Frontal cortex (tissue), 2 donors: ENCODE data around the genes GLIPR1L2 and KRR1.

- RAMPAGE, long total RNA, result no peak
Observed at GRCh38 chr12:71440792-71441659, 1.4 kb downstream of the LGR5 start.

DNA sequence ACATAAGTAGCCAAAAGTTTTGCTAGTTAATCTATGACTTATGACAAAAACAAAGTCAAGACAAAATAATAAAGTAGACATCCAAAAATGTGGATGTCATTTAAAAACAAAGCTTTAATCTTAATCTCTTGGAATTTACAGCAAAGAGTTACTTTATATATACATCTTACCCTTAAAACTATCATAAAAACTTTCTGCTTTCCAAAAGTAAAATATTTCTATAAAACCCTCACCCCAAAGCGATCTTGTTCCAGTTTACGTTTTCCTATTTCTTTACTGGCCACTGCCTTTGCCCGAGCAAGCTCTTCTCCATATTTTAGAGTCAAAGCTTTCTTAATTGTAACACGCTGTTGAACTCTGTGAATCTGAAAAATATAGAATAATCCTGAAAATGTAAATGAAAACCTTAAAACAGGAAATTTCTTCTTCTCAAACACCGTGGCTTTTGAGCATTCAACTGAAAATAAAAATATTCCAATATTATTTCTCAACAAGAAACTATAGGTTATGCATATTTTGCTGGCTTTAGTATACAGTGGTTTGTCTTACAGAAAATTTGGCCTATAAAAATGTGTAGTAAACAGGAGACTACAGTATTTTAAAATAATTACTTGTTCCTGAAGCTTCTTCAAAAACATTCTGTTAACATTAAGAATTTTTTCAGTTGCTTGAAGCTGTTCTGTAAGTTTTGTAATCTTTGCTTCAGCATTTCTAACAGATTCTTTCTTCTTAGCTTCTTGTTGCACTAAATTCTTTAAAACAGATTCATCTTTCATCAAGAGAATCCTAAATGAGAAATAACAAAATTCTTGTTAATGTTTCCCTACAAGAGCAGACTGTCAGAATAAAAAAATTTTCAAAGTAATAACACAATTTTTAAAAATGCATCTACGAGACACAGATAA lies 30.7 kb downstream of the ZFC3H1 start:
- RAMPAGE, long total RNA, result no peak

DNA sequence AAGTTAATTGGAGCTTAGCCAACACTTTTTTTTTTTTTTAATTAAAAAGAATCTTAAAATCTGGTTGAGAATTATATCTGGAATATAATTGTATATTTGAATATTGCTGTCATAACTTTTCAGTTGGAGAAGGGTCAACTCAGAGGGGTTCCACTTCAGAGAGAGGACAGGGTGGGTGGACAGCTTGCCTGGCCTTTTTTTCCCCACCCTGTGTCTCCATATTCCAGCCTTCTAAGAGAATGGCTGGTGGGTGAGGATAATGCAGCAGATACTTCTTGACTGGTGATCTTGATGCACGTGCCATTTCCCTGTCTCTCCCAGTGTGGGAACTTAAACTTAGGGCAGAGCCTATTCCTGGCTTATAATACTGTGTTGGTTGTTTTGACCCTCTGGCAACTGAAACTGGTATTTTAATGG lies 15.3 kb downstream of the RAB21 start:
- RAMPAGE, long total RNA, result no peak

DNA sequence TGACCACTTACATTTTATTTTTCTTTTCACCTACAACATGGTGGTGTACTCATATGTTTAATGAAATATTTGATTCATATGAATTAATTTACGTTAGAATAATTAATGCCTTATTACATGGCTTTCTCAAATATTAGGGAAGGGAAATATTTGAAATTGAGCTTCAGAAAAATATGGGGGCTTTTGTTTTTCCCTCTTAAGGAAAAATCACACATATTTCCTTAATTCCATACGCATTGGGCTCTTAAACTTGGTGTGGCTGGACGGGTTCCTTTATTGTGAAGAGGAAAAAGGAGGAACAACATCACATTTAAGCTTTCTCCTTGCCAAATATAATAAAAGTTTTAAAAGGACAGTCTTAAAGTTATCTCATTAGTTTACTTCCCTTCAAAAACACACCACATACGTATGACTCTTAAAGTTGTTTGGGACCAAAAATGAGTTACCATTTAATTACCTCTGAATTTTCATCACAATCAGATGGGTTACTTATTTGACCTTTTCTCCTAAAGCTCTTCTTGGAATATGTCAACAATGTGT lies 16.2 kb downstream of the RAB21 start:
- RAMPAGE, long total RNA, result no peak

GRCh38 chr12:74508660-74509803 lies 28.6 kb upstream of the ATXN7L3B start:
- RAMPAGE, long total RNA, result no peak

- RAMPAGE, long total RNA, result no peak
Observed at GRCh38 chr12:74540012-74540795, 2.6 kb downstream of the ATXN7L3B start.

DNA sequence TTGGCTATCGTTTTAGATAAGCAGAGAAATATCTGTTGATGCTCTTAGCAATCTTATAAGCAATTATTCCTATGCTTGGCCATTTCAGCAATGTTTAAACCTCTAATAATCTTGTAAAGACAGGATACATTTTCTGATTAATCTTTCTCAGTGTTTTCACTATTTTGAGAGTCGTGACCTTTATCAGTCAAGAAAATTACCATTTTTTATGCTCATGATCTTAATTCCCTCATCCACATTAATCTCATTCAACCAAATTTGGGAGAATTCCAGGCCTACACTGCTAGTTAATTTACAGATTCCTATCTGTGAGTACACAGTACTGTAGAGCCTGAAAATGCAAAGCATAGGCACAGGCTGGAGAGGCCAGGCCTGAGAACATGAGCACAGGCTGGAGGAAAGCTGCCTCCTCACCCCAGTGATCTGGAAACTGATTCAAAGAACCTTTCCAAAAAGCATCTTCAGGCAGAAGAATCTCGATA lies 122.2 kb downstream of the KCNC2 start:
- RAMPAGE, long total RNA, result no peak

GRCh38 chr12:75390645-75391707 lies at the start of gene GLIPR1L2:
Gene GLIPR1L2 (plus strand): TSS chr12:75391089.
- RAMPAGE, long total RNA, result start-site peak on the plus strand at chr12:75391071-75391109, 134 and 35 reads in 2 replicates

DNA sequence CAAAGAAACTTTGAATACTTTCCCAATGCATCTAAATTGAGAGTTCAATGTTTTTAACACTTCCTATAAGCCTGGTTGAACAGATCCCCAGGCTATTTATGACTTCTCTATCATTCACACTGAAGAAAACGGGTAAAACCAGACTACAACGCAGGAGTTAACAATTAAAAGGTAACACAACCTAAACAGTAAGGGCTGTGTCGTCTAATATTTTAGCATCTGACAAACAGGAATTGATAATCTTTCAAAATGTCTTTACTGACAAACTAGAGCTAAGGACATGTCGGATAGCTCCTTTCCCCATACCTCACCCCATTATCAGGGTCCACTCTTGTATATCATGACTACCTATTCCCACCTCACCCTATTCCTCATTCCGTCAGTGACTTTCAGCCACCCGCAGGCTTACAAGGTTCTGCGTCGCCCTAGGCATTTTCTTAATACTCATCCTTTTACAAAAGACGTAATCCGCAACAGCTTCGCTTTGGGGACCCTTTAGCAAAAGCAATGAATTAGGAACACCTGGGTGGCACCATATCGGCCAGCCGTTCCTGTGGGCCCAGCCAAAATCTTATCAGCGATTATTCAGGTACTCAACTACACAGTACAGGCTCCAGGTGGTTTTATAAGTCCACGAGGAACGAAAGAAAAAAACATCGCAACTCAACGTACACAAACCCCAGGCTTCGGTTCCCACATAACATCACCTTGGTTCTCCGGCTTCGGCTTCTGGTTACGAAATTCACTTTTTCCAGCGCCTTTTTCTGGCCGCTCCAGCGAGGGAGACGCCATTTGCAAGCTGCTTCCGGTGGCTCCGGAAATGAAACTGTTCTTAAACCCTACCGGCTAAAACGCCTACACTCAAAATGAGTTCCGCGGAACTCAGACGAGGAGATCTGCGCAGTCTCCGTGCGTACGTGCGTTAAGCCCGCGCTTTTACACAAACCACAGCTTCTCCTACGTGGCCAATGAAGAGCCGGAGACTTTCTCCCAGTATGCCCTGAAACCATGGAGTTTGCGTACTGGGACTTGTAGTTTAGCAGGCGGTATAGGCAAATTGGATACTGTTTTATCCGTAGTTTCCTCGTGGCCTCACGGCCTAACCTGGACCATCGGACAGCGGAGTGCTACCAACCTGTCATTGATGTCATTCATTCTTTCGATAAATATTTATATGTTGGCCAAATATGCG lies at the start of gene KRR1:
Gene KRR1, minus strand, starts transcription at position 804 of the 1,192 bp plus-strand sequence.
- RAMPAGE, long total RNA, result no peak

DNA sequence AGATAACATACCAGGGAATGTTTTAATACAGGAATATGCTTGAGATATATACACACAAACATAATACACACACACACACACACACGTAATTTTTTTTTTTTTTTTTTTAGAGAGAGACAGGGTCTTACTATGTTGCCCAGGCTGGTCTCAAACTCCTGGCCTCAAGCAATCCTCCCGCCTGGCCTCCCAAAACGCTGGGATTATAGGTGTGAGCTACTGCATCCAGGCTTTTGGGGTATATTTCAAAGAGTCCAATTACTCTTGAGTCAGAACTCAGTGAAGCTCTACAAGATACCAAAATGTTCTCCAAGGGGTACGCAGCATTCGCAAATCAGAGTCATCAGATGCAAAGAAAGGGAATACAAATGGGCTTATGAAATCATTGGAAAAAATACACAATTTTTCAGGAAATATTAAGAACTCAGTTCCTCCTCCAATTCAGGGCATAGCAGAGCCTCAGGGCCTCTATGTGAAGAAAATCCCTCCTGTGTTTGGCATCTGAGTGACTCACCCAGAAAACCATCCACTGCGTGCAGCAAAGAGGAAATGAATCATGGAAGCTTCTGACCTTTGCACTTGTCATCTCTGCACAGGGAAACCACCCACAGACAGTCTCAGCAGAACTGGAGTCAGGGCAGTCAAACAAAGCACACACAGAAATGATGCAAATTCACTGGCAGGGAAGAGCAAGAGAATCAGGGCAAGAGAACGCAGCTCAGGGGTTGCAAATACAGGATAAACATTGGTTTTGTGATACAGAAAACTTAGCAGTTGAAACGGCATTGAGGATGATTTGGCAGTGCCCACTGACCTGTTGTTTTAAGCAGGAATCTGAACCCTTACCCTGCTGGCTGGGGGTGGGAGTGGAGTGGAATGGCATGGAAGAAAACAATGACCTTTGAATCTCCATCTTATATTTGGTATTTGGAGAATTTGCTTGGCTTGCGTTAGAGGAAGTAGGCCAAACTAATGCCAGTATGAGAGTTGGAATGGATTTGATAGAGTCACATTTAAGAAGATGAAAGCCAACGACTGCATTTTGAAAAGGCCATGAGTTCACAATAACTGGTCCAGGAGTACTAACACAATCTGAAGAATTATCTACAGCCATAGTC lies 106.6 kb downstream of the NAP1L1 start:
- RAMPAGE, long total RNA, result no peak

DNA sequence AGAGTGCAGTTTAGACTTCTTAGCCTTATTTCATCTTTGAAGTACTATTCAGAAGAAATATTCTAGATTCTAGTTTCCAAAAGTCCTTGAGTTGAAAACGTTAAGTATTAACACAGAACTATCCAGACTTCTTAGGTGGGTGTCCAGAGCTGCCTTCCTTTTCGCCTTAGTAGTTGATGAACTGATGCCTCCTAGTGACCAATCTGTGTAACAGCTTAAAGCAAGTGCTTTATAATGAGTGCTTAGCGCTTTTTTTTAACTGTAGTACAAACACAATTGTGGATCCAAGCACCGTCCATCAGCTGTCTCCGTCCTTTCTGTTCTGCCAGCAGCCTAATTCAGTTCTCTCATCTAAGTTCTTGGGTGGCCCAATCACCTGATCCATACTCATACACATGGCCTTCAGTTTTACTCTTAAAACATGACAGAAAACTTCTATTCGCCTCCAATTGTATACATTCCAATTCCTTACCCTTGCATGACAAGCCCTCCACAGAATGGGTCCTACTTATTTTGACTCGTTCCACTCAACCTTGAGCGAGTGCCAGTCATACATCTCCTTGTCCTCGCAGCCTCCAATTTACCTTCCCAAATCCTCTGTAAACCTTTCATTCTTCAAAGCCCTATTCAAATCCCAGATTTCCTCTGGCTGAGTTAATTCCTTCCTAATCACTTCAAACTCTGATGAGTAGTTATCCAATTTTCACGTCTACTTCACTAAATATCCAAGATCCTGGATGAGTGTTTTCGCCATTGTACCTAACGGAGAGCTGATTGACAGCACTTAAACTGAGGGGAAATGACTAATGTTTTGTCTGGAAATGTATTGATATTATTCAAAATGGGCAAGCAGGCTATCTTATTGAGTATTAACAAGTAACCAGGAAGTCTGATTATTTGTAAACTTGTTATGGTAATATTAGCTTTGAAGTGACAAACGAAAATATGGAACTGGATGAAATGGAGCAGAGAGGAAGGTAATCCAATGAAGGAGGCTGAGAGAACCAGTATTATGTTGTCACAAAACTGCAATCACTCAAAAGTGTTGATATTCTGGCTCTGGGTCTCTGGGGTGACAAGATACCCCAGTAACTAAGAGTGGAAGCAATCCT lies 47.0 kb downstream of the NAP1L1 start:
- RAMPAGE, long total RNA, result no peak

DNA sequence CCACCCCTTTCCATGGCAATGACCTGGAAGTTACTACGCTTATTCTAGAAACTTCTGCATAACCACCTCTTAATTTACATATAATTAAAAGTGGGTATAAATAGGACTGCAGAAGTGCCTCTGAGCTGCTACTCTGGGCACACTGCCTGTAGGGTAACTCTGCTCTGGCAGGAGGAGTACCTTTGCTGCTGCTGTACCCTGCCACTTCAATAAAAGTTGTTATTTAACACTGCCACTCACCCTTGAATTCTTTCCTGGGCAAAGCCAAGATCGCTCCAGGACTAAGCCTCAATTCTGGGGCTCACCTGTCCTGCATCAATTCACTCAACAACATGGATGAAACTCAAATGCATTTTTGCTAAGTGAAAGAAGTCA lies 8.1 kb upstream of the NAP1L1 start:
- RAMPAGE, long total RNA, result no peak

GRCh38 chr12:76319469-76320070 lies 28.6 kb downstream of the BBS10 start:
- RAMPAGE, long total RNA, result no peak

DNA sequence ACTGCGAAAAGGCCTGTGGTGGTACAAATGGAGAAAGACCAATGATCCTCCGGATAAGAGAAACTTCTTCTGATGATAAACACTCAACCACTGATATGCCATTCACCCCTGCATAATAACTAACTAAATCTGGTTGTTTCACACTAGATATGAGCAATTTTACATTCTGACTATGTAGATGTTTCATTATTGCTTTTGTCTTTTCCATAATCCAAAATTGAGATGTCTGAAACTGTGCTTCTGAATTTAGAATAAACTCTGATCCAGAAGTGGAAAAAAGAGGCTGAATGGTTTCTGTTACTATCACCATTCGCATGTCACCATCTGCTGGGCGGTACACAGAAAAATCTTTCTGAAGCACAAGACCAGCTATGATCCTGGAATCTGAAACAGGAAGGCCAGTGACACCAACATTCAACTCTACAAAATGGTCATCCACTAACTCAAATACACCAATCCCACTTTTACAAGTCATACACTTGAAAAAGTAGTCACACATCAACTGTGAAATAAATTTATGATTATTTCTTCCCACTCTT lies 1.2 kb downstream of the BBS10 start:
- RAMPAGE, long total RNA, result no peak

DNA sequence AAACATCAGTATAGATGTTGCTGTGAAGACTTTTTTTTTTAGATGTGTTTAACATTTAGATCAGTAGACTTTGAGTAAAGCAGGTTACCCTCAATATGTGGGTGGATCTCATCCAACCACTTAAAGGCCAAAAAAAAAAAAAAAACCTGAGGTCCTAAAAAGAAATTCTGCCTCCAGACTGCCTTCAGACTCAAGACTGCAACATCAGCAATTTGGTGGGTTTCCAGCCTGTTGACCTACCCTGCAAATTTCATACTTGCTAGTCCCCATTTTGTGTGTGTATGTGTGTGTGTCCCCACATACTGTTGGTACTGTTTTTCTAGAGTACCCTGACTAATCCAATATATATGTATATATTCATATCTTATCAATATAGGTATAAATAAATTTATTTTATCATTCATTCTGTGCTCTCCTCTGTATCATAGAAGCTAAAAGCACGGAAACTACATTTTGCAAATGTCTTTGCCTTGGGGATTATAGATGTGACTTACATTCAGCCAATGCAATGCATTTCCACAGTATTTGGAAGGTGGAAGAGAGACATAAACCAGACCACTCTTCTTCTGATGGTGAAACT lies 55.5 kb downstream of the OSBPL8 start:
- RAMPAGE, long total RNA, result no peak

DNA sequence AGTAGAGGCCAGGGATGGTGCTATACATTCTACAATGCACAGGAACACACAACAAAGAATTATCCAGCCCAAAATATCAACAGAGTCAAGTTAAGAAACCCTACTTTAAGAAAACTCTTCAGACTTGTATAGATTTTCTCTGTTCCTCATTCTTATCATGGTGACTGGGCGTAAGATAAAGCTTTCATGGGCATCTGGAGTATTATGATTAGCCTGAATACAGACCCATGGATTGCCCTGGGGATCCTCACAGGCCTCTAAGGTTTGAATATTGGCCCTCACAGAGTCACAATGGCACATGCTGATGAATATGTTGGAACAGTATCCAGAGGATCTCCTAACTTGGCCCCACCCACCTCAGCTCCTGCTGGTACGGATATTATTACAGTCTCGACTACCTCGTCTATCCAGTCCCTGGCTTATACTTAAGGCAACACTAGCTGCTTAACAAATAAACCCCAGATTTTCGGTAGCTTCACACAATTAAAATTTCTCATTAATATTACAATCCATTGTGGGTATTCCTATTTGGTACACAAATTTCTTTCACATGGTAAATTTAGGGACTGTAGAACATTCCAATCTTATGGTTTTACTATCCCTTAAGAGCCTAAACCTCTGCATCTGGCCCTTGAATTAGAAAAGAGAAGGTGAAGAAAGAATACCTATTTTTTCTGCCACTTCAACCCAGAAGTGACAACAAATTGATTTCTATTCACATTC lies 8.0 kb downstream of the OSBPL8 start:
- RAMPAGE, long total RNA, result no peak

- RAMPAGE, long total RNA, result no peak
Observed at GRCh38 chr12:76614282-76614925, 54.8 kb upstream of the OSBPL8 start.

GRCh38 chr12:76787034-76787334 lies 23.1 kb downstream of the ZDHHC17 start:
- RAMPAGE, long total RNA, result no peak

DNA sequence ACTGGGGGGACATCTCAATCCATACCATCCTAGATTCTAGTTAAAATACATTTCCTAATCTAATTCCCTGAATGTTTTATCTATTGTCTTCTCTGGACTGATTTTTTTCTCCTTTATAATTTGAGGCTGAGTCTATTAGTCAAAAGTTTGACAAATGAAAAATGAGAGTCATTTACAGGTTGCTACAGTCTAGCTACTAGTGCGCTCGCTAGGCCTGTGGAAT lies 14.6 kb downstream of the E2F7 start:
- RAMPAGE, long total RNA, result no peak

GRCh38 chr12:77062816-77063225 lies 2.5 kb downstream of the E2F7 start:
- RAMPAGE, long total RNA, result no peak